ENCODE results near the genes APOO, PPP4R3C and DYNLT3.

DNA sequence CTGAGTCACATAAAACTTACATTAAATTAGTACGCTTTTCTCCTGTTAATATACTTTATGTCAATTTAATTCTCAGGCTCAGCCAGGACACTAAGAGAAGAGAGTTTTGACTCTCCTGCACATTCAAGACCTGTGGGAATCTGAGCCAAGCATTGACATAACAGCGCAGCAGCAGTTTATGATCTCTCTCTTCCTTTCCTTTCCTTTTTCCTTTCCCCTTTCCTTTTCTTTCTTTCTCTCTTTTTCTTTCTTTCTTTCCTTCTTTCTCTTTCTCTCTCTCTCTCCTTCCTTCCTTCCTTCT, 21.5 kb downstream of the SAT1 start:
- PRO-cap, 4 experiments, result no peak in any of the 4 experiments
- RAMPAGE, long total RNA, 2 experiments, result no peak in any of the 2 experiments

GRCh38 chrX:23907060-23908251, at the start of gene APOO:
Gene APOO (minus strand): TSS chrX:23907938.
- PRO-cap, 4 experiments, result peak in 4 of 4 experiments; most common plus-strand start chrX:23908068 (in 4); most common minus-strand start chrX:23907702 (in 4)
- RAMPAGE, long total RNA, 2 experiments, result start-site peak on the minus strand in 2 of 2 experiments, at chrX:23907715-23907958 at its widest, 243 to 539 reads per replicate

DNA sequence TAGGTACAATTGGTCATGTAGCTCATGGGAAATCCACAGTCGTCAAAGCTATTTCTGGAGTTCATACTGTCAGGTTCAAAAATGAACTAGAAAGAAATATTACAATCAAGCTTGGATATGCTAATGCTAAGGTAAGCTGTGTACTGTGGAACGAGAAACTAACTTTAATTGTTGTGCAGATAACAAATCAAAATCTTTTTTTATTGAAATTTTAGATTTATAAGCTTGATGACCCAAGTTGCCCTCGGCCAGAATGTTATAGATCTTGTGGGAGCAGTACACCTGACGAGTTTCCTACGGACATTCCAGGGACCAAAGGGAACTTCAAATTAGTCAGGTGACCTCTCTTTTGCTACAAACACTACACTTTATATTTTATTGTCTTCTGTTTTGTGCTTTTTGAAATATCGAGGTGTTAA, 2.7 kb downstream of the EIF2S3 start:
- PRO-cap, 4 experiments, result no peak in any of the 4 experiments
- RAMPAGE, long total RNA, 2 experiments, result no peak in any of the 2 experiments

GRCh38 chrX:24395785-24396181, 35.3 kb downstream of the SUPT20HL1 start:
- PRO-cap, 4 experiments, result no peak in any of the 4 experiments
- RAMPAGE, long total RNA, 2 experiments, result no peak in any of the 2 experiments

- PRO-cap, 4 experiments, result peak in 1 of 4 experiments; most common plus-strand start chrX:24464877 (in 1); most common minus-strand start chrX:24464810 (in 1)
- RAMPAGE, long total RNA, 2 experiments, result no peak in any of the 2 experiments
These were observed 555 bp upstream of the PDK3 start for GRCh38 chrX:24464502-24464960.

GRCh38 chrX:24494634-24495351, 29.7 kb downstream of the PDK3 start:
- PRO-cap, 4 experiments, result peak in 4 of 4 experiments; most common plus-strand start chrX:24494949 (in 3); most common minus-strand start chrX:24494817 (in 4)
- RAMPAGE, long total RNA, 2 experiments, result no peak in any of the 2 experiments

DNA sequence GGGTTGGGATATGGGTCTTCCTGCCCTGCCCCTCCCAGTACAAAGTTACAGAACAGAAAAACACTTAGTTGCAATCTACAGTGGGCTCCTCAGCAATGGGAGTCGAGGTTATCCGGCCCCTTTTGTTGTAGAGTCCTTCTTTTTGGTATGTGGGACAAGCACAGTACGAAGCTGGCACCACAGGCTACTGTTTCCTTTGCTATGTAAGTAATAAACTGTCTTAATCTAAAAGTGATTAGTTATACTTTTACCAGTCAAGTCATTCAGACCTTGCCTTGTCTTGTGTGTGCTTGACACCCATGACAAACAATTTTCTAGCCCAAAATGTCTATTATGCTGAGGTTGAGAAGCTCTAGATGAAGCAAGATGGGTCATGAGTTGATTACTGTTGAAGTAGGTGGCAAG, 15.5 kb upstream of the PCYT1B start:
- PRO-cap, 4 experiments, result no peak in any of the 4 experiments
- RAMPAGE, long total RNA, 2 experiments, result no peak in any of the 2 experiments

- PRO-cap, 4 experiments, result peak in 4 of 4 experiments; most common minus-strand start chrX:26723304 (in 4)
- RAMPAGE, long total RNA, 2 experiments, result no peak in any of the 2 experiments
These were observed 507.1 kb downstream of the MAGEB5 start for GRCh38 chrX:26723156-26723461.

DNA sequence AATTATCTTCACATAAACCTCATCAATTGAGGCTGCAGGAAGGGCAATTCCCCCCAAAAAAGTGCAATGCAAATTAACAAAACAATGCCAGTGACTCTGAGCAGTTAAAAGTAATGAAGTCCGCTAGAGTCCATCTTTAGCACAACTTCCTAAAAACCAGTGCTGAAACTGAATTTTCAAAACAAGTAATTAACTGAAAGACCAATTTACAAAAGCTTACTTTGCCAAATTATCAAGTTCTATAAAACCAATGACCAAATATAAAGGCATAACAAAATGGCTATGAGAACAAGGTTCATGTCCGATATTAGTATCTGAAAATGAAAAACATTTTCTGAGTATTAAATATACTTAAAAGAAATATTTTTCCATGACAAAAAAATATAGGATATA, 309.1 kb downstream of the PPP4R3C start:
- PRO-cap, 4 experiments, result peak in 4 of 4 experiments; most common plus-strand start position 118 of the sequence (in 4)
- RAMPAGE, long total RNA, 2 experiments, result no peak in any of the 2 experiments

- PRO-cap, 4 experiments, result no peak in any of the 4 experiments
- RAMPAGE, long total RNA, 2 experiments, result no peak in any of the 2 experiments
These were observed at the start of gene PPP4R3C for GRCh38 chrX:27463038-27463606. Gene PPP4R3C (minus strand): TSS chrX:27463341.

DNA sequence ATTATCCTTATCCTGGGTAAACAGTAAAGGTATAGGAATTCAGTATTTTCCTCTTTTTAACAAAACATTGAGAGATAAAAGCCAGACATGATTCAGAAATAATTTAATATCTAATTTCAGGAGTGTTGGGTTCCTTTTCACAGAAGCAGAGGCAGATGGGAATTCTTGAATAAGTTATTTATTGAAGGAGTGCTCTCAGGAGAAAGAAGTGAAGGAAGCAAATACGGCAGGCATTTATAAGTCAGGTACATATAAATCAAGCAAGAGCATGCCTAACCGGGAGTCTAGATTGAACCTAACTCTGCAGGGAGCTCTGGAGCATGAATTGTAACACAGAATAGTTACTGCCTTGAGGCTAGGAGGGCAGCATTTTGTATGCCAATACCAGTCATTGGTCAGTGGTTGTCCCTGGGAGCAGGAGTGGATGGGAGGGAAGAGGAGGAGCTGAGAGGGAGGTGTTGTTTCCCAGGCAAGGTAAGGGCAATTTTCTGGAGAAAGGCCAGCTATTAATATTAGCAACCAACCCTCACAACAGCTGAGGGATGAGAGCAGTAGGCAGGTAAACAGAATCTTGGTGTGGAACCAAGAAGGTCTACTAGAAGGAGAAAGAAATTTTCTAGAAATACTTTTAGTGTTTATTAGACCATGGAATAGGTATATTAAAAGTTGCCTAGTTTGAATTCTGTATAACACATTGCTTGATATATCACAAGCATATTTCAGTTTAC, 224.6 kb upstream of the DCAF8L1 start:
- PRO-cap, 4 experiments, result no peak in any of the 4 experiments
- RAMPAGE, long total RNA, 2 experiments, result no peak in any of the 2 experiments

DNA sequence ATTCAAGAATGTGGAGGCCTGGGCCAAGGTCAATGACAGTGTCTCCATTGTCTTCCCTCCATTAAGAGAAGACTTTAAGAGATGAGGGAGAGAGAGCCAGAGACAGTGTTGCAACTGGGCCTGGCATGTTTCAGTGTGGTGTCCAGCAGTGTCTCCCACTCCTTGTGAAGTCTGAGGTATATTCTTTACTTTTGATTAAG, 1.7 kb downstream of the MAGEB4 start:
- PRO-cap, 4 experiments, result no peak in any of the 4 experiments
- RAMPAGE, long total RNA, 2 experiments, result no peak in any of the 2 experiments

GRCh38 chrX:30572998-30573628, 4.5 kb downstream of the TASL start:
- PRO-cap, 4 experiments, result peak in 4 of 4 experiments; most common plus-strand start chrX:30573369 (in 3); most common minus-strand start chrX:30573296 (in 1)
- RAMPAGE, long total RNA, 2 experiments, result no peak in any of the 2 experiments

DNA sequence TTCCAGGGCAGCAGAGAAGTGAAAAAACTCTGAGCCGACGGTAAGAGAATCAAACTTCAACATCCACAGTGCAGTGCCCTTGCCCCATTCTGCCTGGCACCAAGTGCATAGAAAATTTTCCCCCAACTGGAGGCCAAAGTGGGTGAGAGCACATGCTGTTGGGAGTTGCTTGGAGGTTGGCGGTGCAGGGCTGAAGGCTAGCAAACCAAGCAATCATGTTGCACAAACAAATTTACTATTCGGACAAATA, 36.1 kb upstream of the GK start:
- PRO-cap, 4 experiments, result peak in 2 of 4 experiments; most common plus-strand start position 154 of the sequence (in 1)
- RAMPAGE, long total RNA, 2 experiments, result no peak in any of the 2 experiments

DNA sequence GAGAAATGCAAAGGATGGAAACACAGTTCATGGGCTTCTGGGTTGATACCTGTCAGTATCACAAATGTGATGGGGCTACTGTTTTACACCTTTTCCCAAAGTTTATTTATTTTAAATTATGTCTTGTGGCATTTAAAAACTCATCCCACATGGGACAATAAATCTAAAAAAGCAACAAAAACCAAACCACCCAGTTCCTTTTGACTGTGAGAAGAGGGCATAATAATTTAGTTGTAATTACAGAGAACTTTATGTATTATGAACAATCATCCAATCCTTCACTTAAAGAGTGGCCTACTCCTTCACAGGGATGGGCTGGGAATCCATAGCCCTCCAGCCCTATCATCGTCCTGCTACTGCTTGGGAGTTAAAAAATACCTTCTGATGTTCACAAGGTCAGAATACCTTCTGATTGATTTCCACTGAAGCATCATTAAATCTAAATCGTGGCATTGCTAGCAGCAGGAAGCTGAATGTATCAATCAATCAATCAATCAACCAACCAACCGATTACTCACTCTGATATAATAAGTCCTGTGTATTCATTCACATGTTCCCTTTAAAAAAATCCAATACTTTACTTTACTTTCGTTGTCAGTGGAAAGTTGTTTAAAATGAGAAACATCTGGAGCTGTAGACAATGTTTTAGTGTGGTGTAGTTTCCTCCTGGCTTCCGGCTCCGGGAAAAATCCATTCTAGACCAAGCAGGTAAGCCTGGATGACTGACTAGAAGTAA, 48.7 kb upstream of the FTHL17 start:
- PRO-cap, 4 experiments, result peak in 2 of 4 experiments; most common minus-strand start position 347 of the sequence (in 2)
- RAMPAGE, long total RNA, 2 experiments, result no peak in any of the 2 experiments

GRCh38 chrX:31435412-31436169, 363.8 kb upstream of the FTHL17 start:
- PRO-cap, 4 experiments, result no peak in any of the 4 experiments
- RAMPAGE, long total RNA, 2 experiments, result no peak in any of the 2 experiments

GRCh38 chrX:33203774-33204653, 7.3 kb downstream of the DMD start:
- PRO-cap, 4 experiments, result no peak in any of the 4 experiments
- RAMPAGE, long total RNA, 2 experiments, result no peak in any of the 2 experiments

DNA sequence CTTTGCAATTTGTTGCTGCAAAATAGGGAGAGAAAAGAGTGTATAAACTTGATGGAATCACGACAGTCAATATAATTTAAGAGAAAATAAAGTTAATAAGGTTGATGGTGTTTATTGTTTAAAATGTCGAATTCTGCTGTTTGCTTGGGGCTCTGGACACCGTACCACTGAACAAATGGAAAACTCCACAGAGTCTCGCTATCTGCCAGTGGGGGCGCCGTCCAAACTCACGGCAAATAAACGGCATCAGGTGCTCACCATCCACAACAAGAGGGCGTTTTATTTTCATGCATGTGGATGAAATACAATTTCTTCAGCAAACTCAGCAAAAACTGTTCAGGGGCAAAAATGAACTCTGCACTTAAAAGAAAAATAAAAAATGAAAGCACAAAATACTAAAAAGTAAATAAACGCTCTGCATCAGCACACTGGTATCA, 46.6 kb upstream of the FAM47C start:
- PRO-cap, 4 experiments, result peak in 4 of 4 experiments; most common plus-strand start position 201 of the sequence (in 1); most common minus-strand start position 169 of the sequence (in 4)
- RAMPAGE, long total RNA, 2 experiments, result no peak in any of the 2 experiments

DNA sequence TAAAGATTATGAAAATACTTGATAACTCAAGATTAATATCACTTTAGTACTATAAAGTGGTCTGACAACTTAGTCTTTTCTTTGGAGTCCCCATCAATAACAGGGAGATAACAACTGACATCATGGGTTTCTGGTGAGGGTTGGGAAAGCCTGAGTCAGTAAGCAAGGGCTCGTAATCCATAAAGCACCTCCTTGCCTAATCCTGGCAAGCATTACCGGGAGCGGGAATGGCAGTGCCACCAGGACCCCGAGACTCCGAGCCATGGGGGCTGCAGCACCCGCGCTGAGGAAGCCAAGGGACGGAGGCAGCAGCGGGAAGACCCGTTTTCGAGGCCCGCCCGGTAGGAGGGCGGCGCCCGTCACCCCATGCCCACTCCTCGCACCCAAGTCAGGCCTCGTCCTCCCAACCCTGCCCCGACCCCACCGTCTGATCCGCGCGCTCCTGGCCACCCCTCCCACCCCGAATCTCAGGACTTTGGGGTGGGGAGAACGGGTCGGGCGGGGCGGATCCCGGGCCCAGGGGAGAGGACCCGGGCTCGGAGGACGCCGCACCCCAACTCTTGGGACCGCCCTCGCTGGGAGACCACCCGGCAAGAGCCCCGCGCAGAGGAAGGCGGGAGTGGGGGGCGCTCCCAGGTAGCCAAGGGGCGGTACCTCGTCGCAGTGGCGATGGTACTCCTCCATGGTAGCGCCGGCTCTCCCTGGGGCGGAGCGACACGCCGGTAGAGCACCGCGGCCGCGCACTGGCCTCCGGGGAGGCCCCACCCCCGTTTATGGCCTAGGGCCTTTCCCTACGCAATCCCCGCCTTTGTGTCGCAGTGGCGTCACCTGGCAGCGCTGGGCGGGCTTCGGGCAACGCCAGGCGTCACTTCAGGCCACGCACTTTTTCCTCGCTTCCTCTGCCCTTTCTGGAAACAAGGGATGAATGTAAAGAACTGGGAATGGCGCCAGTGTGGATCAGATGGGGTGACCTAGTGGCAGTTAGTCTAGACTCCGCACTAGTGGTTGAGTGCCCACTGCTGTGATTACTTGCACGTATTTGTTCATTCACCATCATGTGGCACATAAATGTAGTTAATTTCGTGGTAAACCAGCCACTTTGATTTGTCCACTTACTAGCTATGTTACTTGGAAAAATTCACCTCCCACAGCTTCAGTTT, at the start of gene DYNLT3:
Gene DYNLT3 (minus strand): TSS at position 745 of the 1,160 bp plus-strand sequence.
- PRO-cap, 4 experiments, result peak in 4 of 4 experiments; most common plus-strand start position 208 of the sequence (in 4); most common minus-strand start position 745 of the sequence (in 4)
- RAMPAGE, long total RNA, 2 experiments, result start-site peak on the minus strand in 2 of 2 experiments, centred at positions 721 to 723 of the sequence, 693 to 1,092 reads per replicate

- PRO-cap, 4 experiments, result peak in 4 of 4 experiments; most common plus-strand start chrX:37887696 (in 4); most common minus-strand start chrX:37887400 (in 1)
- RAMPAGE, long total RNA, 2 experiments, result no peak in any of the 2 experiments
These were observed 40.0 kb upstream of the DYNLT3 start for GRCh38 chrX:37887223-37887906.